Right cardiac atrium (tissue), 1 donor: ENCODE measurements around the gene GLIS2.

DNA sequence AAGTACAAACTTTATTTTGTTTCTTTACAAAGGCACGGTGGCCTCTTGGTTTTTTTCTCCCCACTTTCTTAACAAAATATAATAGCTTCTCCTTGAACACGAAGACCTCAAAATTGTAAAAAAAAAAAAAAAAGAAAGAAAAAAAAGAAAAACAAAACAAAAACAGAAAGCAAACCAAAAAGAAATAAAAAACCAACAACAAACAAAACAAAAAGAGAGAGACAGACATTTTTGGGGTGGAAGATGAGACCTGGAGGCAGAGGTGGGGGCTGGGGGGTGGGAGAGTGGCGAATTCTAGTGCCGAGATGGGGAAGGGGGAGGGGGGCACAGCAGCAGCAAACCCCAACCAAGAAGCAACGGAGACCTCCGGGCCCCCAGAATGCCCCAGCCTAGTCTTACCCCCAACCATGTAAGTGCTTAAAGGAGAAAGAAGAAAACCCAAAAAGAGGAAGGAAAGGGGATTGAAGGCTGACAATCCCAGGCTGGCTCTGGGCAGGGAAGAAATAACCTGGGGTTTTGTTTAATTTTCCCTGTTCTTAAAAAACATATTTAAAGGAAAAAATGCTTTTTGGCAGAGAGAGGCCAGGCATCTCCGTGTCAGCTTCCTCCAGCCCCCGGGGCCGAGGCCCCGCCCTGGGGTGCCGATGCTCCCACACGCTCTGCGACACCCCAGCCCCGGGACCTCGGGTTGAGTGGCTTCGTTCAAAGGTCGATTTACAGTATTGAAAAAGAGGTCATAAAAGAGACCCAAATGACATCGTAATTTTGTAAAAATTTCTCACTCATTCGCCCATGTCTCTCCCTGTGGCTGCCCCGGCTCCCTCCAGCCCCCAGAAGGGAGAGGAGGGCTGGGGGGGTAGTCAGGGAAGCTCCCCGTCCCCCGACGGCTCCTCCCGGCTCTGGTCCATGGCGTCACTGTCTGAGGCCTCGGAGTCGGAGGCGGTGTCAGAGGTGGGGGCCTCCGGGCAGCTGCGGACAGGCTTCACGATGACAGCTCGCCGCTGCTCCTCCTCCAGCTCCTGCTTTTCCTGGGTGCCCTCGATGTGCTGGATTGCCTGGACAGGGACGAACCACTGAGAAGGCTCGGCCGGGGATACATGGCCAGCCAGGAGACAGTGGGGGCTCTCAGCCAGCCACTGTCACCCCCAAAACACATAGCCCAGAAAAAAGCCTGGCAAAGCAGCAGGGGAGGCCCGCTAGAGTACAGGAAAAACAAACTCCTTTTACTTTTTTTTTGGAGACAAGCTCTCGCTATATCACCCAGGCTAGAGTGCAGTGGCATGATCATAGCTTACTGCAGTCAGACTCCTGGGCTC lies 15.2 kb downstream of the TFAP4 start:
- PRO-cap, result unidirectional peak, minus-strand start at position 917 of the sequence

DNA sequence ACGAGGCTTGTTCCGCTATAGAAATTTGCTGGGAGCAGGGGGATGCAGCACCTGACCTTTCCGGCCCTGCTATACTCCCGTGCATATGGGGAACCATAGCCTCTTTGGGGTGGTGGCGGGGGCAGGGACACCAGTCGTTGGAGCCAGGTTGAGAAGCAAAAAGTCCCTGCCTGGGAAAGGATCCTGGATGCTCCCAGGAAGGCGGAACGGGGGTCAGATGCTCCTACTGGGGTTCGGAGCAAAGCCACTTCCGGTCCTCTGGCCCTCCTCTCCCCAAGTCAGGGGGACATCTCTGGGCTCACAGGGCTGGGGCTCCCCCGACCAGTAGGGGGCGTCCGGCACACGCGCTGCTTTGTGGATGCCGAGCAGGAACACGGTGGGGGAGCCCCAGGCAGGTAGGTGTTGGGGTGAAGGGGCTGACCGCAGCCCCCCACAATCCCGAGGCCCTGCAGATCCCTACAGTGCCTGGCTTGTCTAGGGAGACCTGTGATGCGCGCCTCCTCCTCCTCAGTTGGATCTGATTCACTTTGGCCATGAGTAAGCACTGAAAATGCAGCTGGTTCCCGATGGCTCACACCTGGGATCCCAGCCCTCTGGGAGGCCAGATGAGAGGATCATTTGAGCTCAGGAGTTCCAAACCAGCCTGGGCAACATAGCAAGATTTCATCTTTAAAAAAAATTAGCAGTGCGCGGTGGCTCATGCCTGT lies 15.6 kb upstream of the TFAP4 start:
- PRO-cap, result no peak

- PRO-cap, result no peak
These were observed 20.9 kb upstream of the TFAP4 start for GRCh38 chr16:4293731-4294169.

- PRO-cap, result no peak
These were observed 5.9 kb upstream of the GLIS2 start for GRCh38 chr16:4309899-4310413.

- PRO-cap, result no peak
These were observed 1.3 kb upstream of the GLIS2 start for GRCh38 chr16:4314436-4315193.

DNA sequence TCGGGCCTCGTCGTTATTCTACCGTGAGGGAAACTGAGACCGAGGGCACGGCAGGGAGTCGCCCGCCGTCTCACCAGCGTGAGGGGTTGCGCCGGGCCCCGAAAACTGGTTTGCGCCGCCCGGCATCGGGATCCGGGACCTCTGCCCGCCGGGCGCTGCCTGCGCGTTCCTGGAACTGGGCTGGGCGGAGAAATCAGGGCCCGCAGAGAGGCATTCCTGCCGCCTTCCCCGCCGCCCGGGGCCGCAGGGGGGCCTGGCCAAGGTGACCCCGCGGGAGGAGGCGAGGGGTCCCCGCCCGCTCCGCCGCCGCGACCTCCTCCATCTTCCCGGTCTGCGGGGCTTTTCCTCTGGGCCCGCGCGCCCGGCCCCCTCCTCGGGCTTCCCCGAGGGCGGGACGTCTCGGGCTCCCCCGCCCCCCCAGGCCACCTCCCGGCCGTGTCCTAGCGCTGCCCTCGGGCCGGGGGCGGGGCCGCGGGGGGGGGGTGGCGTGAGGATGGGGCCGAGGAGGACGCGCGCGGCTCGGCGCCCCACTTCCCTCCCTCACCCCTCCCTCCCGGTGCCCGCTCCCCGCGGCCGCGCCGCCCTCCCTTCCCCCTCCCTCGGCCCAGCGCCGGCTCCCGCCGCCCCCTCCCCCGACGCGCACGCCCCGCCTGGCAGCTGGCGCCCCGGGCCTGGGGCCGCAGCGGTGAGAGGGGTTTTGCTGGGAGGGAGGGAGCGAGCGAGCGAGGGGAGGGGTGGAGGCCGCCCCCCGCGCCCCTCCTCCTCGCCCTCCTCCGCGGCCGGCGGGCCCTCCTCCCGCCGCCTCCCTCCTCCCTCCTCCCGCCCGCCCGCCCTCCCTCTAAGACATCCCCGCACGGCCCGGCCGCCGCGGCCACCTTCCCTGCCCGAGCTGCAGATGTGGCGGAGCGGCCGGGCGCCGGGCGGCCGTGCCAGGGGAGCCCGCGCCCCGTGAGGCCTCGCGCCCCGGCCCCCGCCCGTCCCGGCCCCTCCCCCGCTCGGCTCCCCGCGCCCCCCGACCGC lies at the start of gene GLIS2:
GLIS2 (plus strand) TSS at position 874 of the 1,020 bp plus-strand sequence.
- PRO-cap, result bidirectional peak, plus-strand start at position 480 of the sequence, minus-strand start at position 344 of the sequence; bidirectional peak, plus-strand start at position 846 of the sequence, minus-strand start at position 673 of the sequence

GRCh38 chr16:4320541-4321031 lies 4.7 kb downstream of the GLIS2 start:
- PRO-cap, result no peak

DNA sequence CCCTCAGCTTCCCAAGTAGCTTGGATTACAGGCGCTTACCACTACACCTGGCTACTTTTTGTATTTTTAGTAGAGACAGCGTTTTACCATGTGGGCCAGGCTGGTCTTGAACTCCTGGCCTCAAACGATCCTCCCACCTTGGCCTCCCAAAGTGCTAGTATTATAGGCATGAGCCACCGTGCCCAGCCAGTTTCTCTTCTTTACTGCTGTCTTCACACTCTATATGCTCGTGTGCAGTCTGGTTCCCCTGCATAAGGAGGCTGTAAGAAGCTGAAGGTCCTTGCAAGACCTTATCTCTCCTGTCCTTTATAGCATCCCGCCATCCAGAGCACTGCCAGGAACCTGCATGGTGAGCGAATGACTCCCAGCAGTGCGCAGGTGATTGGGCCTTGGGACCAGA lies 2.9 kb upstream of the PAM16 start:
- PRO-cap, result no peak

GRCh38 chr16:4364926-4365625 lies 6.6 kb upstream of the VASN start:
- PRO-cap, result no peak

GRCh38 chr16:4389009-4389735 lies 17.5 kb downstream of the VASN start:
- PRO-cap, result no peak

DNA sequence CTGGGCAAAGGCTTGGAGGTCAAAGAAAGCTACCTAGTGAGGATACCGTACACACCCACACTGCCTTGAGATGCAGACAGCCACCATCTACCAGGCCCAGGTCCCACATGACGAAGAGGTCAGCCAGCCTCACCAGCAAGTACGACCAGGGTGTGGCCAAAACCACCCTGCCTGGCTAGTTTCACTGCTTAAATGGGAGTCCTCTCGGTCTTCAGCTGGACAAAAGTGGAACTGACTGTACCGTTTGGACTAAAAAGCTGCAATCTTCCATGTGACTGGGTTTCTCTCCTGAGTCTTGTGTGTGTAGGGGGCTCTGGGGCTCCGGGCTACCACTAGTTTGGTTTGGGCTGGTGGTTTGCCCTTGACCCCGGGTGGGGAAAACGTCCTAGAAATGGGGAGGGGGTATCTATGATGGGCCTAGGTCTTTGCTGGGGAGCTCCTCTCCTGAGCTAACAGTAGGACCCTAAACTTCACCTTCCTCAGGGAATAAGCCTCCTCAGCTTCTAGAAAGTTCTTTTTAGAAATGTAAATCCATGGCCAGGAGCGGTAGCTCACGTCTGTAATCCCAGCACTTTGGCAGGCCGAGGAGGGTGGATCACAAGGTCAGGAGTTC lies 21.7 kb downstream of the VASN start:
- PRO-cap, result no peak

GRCh38 chr16:4401378-4401986 lies 14.9 kb downstream of the CORO7 start:
- PRO-cap, result no peak

GRCh38 chr16:4407262-4408170 lies 8.9 kb downstream of the CORO7 start:
- PRO-cap, result no peak

GRCh38 chr16:4505290-4505794 lies 29.1 kb downstream of the HMOX2 start:
- PRO-cap, result no peak

- PRO-cap, result no peak
These were observed 30.7 kb downstream of the CDIP1 start for GRCh38 chr16:4507814-4508391.

- PRO-cap, result bidirectional peak, plus-strand start at chr16:4537939, minus-strand start at chr16:4537965
These were observed 1.1 kb downstream of the CDIP1 start for GRCh38 chr16:4537131-4538164.

GRCh38 chr16:4599042-4599369 lies 15.7 kb downstream of the UBALD1 start:
- PRO-cap, result no peak

- PRO-cap, result no peak
These were observed 17.5 kb upstream of the NUDT16L1 start for GRCh38 chr16:4675671-4676404.

- PRO-cap, result no peak
These were observed 16.9 kb upstream of the NUDT16L1 start for GRCh38 chr16:4676405-4676818.

GRCh38 chr16:4679001-4679583 lies 14.3 kb upstream of the NUDT16L1 start:
- PRO-cap, result no peak